Smooth muscle cell (in vitro differentiated cells): ENCODE data around the gene SUSD5.

DNA sequence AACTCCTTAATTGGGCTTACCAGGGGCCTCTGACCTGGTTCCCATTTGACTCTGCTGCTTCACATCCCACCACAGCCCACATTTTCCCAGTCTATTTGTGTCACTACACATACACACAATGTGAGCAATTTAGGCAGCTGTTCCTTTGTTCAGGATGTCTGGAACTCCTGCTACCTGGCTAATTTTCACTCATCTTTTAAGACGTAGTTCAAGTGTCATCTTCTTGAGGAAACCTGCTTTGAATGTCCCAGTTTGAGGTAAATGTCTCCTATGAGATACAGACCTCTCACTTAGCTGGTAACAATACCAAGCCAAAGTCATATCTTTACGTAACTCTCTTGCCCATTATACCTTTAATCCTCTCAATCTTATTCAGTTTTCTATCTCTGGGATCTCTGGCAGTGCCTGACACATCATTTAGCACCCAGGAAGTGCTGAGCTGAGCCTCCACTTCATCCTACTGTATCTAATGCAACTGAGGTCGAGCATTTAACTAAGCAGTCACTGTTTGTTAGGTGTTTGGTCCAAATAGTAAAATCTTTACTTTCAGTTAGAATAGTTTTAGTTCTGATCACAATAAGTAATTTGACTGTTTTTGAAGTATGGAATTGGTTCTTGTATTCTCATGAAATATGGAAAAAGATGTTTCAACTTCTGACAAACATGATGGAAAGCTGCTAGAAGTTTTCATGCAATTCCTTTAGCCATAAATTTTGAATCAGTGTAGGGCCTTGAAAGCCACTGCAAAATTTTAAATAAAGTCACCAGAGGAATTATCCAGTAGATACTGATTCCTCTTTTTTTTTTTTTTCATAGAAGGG lies 4.6 kb downstream of the TGFBR2 start:
- RAMPAGE, long total RNA: no peak

GRCh38 chr3:30668023-30668801 lies 61.8 kb downstream of the TGFBR2 start:
- RAMPAGE, long total RNA: no peak

DNA sequence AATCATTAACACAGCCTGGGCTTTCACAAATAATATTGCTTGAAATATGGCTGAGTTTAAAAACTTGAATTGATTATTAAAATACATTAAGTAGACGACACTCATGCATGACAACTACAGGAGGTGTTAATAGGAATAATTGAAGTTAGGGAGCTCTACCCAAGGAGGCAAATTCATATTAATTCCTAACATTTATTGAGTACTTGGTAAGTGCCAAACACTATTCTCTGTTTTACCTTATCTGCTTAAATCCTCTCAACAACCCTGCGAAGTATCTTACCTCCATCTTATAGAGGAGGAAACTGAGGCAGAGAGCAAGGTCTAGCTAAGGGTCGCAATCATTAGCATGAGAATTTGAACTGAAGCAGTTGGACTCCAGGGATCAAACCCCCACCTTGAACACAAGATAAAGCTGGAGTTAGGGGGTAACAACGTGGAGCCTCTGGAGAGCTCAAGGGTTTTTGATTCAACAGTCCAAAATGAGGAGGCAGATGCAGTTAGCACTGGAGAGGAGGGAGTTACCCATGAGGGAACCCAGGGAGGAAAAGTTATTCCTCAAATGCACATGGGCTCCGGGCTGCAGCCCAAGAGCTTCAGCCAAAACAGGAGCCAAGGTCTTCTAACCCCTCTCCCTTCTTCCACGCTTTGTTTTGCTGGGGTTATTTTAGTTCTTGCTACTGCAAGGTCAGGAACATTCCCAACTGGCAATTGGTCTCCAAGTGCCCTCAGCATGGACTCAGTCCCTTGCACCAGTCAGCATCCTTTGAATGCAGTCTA lies 89.8 kb downstream of the TGFBR2 start:
- RAMPAGE, long total RNA: no peak

DNA sequence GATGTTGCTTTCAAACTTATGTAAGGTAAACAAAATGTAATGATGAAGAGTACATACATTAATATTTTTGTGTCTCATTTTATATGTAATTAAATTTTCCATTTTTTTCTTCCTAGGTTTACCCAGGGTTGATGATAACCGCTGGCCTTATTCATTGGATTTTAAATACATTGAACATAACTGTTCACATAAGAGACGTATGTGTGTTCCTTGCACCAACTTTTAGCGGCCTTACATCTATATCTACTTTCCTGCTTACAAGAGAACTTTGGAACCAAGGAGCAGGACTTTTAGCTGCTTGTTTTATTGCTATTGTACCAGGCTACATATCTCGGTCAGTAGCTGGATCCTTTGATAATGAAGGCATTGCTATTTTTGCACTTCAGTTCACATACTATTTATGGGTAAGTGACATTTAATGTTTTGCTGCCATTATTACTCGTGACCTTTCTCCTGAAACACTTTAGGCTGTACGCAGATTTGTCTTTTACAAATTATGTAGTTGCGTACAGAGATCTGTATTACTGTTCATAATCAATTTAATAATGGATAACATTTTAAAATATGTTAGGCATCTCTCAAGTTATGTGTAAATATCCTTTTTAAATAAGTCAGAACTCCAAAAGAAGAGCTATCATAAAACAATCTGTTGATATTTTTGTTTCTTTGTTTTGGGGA lies 47.1 kb downstream of the STT3B start:
- RAMPAGE, long total RNA: no peak

DNA sequence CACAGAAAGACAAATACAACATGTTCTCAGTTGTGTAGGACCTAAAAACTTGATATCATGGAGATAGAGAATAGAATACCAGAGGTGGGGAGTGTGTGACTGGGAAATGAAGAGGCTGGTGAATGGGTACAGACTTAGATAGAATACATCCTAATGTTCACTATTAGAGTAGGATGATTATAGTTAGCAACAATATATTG lies 121.8 kb downstream of the STT3B start:
- RAMPAGE, long total RNA: no peak

- RAMPAGE, long total RNA: no peak
Observed at GRCh38 chr3:31702217-31702907, 169.6 kb downstream of the STT3B start.

GRCh38 chr3:31979111-31980228 lies 1.6 kb downstream of the OSBPL10 start:
- RAMPAGE, long total RNA: no peak

DNA sequence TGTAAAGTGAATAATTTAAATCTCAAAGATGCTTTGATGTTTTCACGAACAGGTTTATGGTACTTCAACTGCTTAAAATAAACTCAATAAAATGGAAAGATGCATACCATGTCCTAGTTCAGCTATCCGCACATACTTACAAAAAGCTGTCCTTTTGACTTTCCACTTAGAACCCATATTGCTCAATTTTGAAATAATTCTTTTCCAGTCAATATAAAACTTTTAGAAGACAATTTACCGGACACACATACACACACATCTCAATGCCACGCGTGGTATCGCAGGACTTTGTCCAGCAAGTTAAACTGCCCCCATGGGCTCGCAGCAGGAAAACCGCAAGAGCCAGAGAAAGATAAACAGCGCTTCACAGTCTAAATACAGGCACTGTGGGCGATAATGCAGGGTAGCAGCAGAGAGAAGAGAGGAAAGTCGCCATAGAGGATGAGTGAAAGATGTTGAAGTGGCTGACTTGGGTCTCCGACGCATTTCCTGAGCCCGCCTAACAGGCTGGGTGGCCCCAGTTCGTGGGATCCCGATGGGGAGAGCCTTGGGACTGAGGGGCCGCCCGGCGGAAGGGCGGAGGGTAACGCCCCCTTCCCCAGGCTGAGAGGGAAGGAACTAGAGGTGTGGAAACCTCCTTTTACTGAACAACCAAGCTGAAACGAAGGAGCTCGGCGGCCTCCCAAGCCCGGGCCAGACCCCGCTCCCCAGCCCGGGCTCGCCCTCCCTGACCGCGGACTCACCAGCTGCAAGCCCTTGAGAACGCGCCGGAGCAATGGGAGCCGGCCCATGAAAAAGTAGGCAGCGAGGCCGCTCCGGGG lies 577 bp downstream of the CMTM6 start:
- RAMPAGE, long total RNA: no peak

- RAMPAGE, long total RNA: no peak
Observed at GRCh38 chr3:32673680-32674329, 11.2 kb upstream of the CNOT10 start.

DNA sequence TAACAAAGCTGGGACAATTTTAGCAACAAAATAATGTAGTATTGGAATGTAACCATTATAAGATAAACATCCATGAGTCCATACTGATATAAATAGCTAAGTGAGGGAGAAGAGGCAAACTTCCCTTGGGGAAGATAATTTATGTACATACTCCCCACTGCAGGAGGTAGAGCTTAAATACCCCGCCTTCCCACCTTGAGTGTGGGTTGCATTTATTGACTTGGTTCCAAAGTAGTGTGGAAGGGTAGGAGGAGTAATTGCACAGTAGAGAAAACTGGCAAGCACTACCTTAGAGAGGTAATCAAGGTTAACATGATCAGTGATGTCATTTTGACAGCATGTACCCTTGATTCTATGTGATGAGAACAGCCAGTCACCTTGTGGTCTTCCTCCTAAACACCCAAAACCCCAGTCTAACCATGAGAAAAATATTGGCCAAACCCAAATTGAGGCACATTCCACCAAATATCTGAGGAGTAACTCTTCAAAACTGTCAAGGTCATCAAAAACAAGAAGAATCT lies 924 bp upstream of the CNOT10 start:
- RAMPAGE, long total RNA: no peak

GRCh38 chr3:32821129-32821530 lies 3.3 kb downstream of the TRIM71 start:
- RAMPAGE, long total RNA: no peak

DNA sequence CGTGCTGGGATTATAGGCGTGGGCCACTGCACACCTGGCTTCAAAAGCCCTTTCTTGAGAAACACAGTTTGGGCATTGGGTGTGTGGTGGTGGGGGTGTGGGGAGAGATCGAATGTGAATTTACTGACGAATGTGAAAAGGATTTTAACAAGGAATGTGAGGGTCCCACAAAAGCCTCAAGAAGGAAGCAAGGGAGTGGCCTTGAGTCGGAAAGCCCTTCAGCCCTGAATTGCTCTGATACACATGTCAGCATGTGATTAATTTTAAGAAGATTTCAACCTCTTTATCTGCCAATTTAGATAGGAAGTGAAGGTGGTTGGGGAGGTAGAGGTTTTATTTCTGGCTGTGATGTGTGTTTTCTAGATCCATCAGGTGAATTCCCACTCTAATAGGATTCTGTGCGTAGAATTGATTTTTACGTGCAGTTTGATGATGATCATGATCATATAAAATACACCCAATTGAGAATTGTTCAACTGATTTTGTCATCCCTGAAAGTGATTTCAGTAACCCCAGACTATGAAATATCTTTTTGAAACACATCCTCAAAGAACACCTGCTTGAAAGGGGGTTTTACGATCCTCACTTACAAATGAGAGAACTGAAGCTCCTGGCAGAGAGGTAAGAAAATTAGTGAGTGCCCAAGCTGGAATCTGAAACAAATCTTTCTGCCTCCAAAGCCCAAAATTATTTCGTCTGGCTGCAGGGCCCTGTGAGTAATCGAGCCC lies 1.2 kb downstream of the CCR4 start:
- RAMPAGE, long total RNA: no peak

GRCh38 chr3:32961017-32961750 lies 9.7 kb downstream of the CCR4 start:
- RAMPAGE, long total RNA: no peak

DNA sequence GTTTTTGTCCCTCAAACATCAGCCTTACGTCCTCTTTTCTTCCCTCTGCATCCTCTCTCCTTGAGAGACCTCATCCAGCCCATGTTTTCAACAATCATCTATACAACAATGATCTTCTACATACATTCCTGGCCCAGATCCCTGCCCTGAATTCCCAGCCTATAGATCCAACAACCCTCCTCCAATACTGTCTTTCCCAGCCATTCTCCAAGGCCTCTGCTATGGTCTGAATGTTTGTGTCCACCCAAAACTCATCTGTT lies 60.6 kb downstream of the CCR4 start:
- RAMPAGE, long total RNA: no peak

- RAMPAGE, long total RNA: no peak
Observed at GRCh38 chr3:33113546-33113647, 417 bp upstream of the CRTAP start.

DNA sequence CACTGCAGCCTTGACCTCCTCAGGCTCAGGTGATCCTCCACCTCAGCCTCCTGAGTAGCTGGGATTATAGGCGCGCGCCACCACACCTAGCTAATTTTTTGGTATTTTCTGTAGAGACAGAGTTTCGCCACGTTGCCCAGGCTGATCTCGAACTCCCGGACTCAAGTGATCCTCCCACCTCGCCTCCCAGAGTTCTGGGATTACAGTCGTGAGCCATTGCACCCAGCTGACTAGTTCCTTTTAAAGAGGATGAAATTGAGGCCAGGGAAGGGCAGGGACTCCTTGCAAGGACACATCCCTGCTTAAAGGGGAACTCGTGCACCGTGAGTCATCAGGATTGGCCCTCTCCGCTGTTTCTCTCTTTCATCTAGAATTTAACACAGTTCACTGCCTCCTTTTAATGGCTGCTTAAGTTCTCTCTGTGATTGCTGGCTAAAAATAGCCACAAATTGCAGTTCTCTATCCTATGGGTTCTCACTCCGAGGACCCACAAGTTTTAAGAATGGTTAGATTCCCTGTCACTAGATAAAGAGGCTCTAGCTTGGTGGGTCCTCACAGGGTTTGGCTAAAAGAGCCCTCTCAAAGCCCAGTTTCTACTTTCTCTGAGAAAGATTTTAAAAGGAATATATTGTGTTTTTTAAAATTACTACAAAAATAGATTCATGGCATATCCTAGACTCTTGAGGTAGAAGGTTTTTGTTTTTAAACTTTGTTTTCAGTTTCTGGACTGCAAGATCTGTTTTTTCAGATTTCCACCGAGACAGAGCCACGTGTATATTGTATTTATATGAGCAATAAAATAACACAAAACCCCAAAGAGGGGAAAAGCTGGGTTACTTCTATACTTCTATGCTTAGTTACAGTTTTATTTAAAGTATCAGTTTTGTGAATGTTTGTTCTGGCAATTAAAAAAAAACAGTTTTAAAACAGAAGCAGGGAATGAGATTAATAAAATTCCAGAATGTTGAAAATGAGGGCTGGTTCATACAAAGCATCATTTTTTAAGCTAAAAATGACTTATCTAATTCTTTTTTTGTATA lies 1.5 kb downstream of the CRTAP start:
- RAMPAGE, long total RNA: no peak

- RAMPAGE, long total RNA: no peak
Observed at GRCh38 chr3:33134115-33134384, 20.2 kb downstream of the CRTAP start.

- RAMPAGE, long total RNA: no peak
Observed at GRCh38 chr3:33218390-33219382, at the start of gene SUSD5. Gene SUSD5, minus strand, starts transcription at chr3:33218810.

DNA sequence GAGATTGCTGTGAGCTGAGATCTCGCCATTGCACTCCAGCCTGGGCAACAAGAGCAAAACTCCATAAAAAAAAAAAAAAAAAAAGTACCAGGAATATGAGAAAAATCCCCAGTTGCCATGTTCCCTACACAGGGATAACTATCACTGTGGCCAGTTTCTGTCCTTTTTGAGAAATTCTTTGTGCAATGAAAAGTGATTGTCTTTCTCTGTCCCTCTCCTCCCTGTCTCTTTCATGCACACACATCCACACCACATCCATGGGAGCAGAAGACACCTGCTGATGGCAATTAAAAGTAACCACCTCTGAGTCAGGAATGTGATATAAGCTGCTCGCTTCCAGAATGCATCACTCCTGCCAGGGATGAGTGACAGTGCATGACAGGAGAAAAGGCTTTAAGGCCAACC lies 59.7 kb downstream of the UBP1 start:
- RAMPAGE, long total RNA: no peak

- RAMPAGE, long total RNA: no peak
Observed at GRCh38 chr3:33395946-33396438, 44.2 kb downstream of the UBP1 start.